Penis (tissue), 1 donor: ENCODE measurements around a stretch of chr18.

DNA sequence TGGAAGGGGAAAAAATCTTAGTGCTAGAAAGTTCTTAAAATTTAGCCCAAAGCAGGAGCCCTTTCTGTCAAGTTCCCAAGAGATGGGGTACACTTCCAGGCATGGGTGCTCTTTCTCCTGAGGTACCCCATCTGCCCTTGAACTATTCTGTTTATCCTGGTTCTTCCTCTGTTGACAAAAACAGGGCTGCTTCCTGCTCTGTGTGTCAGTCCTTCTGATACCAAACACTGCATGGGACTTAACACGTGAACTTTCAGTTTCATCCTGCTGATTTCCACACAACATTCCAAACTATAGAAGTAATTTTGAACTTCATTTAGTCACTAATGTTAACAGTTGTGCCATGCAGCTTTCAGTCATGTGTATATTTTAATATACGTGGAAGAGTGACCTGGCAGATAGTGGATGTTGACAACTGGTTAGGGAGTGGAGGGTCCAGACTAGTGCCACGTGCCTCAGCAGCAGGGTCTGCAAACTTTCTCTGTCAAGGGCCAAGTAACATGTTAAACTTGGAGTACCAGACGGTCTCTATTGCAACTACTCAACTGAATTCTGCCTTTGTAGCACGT lies 200.0 kb downstream of the TPGS2 start:
- PRO-cap = unidirectional peak, minus-strand start at position 216 of the sequence

DNA sequence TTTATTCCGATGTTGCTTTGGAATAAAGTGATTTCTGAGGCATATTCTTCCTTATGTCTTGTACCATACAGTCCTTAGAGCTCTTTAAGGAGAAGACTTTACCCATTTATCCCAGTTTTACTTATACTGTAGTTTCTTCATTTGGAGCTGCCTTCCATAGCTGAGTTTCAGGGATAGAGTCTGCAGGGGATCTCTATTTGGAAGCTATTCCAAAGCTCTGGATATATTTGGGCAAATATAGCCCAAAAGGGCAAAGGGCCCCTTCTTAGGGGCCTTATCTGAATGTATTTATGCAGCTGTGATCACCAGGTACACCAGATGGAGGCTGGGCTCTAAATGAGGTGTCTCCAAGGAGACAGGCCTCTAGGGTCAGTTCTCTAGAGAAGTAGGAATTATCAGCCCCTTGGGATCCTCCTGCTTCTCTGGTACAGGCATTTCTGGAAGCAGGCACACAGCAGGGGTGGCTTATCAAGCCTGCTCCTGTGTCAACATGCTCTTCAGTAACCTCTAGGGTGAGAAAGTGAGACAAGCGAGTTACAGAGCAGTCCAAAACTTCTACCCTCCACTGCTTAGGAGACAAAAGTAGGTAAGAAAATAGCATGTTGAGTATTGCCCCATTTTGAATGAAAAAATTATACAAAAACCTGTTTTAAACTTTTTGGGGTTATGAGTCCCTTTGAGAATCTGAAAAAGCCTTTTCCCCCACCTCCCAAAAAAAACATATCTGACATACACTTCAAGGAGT lies 13.9 kb downstream of the TPGS2 start:
- PRO-cap = no peak

GRCh38 chr18:37403191-37403711 lies 162.3 kb downstream of the CELF4 start:
- PRO-cap = no peak

DNA sequence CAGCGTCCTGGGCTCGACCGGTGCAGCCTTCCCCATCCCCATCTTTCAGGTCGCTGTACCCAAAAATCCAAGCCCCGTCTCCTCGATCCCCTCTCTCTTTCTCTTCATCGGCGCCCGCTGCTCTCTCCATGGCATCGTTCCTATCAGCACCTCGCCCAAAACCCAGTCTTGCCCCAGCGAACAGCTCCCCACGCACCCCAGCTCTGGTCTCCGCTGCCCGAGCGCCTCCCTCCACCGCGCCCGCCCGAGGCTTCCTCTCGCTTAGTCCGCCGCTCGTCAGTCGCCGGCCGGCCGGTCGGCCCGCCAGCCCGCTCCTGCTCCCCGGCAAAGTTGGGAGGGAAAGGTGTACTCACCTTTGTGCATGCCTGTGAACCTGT lies 607 bp downstream of the CELF4 start:
- PRO-cap = no peak

DNA sequence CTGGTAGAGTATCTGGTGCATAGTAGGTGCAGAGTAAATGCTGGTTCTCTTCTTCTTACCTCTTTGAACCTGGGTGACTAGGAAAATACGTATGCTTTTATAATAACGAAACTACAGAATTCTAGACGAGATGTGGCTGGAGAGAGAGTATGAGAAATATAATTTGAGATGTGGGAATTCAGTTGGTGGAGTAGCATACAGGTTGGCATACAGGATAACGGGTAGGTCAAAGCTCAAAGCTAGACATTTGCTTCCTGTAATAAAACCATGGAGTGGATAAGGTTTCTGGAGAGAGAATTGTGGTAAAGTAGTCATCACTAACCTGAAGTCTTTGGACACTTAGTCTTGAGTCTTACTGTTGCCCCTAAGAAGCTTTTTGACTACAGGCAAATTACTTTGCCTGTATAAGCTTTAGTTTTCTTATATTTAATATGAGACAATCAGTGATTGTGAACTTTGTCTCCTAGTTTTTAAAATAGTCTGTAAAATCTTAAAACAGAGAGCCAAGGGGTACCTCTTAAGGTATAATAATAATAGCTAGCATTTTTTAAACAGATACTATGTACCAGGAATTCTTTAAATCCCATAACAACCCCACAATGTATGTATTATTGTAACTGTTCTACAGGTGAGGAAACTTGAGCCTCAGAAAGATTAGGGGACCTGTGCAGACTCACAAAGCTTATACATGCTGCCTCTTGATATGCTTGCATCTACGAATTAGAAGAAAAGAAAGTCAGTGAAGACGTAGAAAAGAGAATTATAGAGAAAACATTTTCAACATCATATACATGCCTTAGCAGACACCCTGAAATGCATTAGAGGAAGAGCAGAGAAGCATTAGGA lies 42.3 kb downstream of the PIK3C3 start:
- PRO-cap = no peak

GRCh38 chr18:42038754-42039186 lies 83.7 kb downstream of the PIK3C3 start:
- PRO-cap = no peak

DNA sequence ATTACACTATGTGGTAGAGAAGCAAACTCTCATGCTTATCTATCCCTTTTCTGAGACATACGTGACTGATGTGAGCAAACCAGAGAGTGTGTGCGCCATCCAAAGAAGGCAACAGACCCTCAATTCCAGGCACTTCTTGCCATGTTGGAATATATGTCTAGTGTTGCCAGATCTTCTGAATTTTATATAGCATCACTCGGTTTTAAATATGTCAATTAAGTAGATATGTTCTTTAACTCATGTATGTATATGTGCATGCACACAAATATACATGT lies 207.6 kb downstream of the PIK3C3 start:
- PRO-cap = no peak

GRCh38 chr18:42298683-42299309 lies 343.8 kb downstream of the PIK3C3 start:
- PRO-cap = no peak

DNA sequence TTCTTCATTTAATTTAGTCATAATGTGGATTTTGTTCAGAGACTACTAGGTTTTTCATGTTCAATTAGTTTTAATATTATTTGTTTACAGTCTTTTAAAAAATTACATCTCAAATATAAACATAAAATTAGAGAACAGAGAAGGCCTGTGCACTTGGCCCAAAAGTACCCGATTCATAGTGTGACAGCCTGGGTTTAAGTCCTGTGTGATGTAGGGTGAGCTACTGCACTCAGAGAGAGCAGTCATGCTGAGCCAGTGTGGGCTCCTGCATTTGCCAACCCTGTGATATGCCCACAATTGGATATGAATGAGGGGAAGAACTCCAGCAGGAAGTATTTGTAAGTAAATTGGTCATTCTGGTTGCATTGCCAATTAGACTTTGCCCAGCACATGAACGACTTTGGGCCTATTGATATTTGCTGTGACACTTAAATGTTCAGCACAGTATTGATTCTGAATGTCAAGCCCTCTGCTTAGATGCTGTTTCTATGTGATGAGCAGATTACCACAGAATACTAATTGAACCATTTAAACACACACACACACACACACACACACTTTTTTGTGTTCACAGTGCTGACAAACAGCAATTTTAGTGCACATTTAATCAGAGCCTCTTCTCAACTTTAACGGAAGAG lies 570.8 kb downstream of the PIK3C3 start:
- PRO-cap = no peak

DNA sequence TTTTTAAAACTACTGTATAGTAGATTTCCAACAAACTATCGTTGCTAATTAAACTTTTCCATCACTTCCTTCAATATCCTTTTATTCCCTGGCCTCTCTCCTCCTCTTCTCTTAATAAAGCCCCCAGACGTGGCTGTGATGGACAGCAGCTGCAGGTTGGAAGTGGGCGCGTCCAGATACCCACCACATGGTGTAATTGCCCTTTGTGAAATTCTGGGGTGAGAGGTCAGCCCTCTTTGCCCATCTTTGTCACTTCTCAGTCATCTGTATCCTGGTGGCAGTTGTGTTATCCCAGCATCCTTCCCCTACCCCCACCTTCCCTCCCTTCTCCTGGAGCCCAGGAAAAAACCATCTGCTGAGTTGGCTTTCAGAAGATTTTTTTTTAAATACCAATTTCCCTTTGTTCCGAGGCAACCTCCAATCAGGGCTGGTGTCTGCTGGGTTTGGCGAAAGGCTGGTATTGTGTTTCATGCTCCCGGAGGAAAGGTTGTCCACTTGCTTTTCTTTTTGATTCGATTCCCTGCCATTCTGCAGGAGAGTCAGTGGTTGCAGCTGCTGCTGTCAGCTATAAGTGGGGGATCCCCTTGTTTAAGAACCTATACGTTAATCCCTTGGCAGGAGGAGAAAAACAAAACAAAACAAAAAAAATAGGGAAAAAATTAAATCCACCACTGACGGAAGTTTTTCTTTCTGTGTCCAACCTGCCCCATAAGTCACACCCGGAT lies 35.2 kb downstream of the SETBP1 start:
- PRO-cap = no peak

- PRO-cap = no peak
These were observed 48.3 kb downstream of the SETBP1 start for GRCh38 chr18:44728790-44729680.

DNA sequence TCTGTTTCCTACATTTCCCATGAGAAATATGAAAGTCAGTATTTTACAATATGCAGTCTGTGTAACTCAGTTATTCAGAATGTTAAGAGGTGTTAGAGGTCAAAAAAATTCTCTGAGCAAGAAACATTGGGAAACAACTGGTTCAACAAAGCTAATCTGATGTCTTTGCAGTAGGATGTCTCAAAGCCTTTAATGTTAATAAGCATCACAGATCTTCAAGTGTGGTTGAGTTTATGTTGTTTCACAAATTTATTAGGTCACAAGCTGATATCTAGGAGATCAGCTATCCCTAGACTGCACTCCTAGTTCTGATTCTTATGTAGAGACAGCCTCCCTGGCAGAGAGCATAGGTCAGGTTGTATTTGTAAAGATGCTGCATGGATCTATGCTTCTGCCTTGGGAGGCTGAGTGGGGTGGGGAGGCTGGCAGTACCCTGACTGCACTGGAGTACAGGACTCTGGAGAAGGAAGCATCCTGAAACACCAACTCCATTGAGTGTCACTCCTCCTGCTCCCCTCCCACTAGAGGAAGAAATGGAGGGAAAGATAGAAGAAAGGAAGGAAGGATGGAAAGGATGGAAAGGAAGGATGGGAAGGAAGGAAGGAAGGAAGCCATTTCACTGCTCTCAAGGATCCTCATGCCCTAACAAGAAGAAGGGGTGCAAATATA lies 67.1 kb downstream of the SETBP1 start:
- PRO-cap = no peak

GRCh38 chr18:44802877-44803577 lies 122.3 kb downstream of the SETBP1 start:
- PRO-cap = no peak

GRCh38 chr18:44937890-44938361 lies 257.2 kb downstream of the SETBP1 start:
- PRO-cap = no peak

DNA sequence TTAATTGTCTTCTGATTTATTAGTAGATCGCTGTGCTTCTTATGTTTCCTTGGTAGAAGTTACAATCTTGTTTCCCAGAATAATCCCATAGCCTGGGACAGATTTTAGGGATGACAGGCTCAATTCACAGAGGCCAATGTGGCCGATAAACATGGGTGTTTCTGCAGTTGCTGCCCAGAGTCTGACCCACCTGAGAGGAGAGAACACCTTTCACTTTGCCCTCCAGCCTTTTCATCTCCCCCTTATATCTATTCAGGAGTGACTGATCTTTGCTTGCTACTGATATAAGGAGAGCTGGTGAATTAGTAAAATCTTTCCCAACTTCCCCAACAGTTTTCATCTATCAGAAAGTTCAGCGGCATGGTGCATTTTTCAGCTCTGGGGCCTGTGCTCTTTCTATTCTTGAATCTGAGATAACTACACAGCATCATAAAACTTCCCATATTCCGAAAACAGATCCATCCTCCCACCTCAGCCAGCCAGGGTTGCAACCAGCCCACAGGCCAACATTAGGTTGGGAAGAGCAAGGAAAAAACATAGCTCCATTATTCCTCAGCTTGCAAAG lies 297.0 kb downstream of the SETBP1 start:
- PRO-cap = no peak

GRCh38 chr18:45449441-45449853 lies 165.8 kb upstream of the SLC14A2 start:
- PRO-cap = no peak

GRCh38 chr18:45588148-45588686 lies 27.1 kb upstream of the SLC14A2 start:
- PRO-cap = no peak

DNA sequence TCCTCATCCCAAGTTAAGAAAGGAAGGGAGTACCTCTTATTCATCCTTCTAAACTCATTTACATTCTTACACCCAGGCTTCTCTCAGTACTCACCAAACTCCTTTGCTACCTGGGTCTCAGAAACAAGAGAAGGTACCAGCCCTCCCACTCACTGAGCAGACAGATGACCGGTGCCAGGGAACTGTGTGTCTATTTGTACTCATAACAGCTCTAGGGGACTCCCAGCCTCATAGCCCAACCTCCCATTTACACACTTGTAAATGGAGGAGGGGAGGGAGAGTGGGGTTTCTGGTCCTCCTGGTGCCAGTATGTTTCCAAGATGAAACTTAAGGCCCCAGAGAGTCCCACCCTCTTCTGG lies 42.8 kb upstream of the SIGLEC15 start:
- PRO-cap = no peak

DNA sequence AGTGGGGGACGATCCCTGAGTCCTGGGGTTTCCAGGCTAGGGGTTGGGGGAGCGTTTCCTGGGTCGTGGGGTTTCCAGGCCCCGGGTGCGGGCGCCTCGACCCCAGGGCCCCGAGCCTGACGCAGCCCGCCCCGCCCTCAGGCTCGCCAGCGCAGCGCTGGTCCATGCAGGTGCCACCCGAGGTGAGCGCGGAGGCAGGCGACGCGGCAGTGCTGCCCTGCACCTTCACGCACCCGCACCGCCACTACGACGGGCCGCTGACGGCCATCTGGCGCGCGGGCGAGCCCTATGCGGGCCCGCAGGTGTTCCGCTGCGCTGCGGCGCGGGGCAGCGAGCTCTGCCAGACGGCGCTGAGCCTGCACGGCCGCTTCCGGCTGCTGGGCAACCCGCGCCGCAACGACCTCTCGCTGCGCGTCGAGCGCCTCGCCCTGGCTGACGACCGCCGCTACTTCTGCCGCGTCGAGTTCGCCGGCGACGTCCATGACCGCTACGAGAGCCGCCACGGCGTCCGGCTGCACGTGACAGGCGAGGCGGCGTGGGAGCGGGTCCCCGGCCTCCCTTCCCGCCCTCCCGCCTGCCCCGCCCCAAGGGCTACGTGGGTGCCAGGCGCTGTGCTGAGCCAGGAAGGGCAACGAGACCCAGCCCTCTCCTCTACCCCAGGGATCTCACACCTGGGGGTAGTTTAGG lies 12.0 kb downstream of the SIGLEC15 start:
- PRO-cap = no peak

GRCh38 chr18:45839322-45839684 lies 13.8 kb downstream of the SIGLEC15 start:
- PRO-cap = no peak